Cerebral cortex (tissue), 2 donors: ENCODE measurements around the genes ATP1A2 and SLAMF1.

DNA sequence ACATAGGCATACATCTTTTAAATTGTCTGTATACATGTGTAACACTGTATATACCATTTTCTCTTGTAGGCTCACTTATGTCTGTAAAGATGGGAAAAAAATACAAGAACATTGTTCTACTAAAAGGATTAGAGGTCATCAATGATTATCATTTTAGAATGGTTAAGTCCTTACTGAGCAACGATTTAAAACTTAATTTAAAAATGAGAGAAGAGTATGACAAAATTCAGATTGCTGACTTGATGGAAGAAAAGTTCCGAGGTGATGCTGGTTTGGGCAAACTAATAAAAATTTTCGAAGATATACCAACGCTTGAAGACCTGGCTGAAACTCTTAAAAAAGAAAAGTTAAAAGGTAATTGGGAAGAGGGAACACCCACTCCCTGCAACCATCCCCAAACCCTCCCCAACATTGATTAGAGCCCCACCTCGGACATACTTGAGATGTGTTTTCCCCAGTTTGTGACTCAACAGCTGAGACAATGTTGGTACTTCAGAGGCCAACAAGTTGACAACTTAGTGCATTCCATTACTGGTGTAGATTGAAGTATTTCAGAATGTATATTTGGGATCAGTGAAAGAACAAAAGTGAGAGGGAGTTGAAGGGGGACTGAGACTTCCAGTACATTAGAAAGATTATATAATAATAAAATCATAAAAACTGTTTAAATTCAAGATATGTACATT, 5.0 kb downstream of the IFI16 start:
- PRO-cap, 2 experiments = no peak in any of the 2 experiments

GRCh38 chr1:159067801-159068734, 8.5 kb downstream of the AIM2 start:
- PRO-cap, 2 experiments = no peak in any of the 2 experiments

DNA sequence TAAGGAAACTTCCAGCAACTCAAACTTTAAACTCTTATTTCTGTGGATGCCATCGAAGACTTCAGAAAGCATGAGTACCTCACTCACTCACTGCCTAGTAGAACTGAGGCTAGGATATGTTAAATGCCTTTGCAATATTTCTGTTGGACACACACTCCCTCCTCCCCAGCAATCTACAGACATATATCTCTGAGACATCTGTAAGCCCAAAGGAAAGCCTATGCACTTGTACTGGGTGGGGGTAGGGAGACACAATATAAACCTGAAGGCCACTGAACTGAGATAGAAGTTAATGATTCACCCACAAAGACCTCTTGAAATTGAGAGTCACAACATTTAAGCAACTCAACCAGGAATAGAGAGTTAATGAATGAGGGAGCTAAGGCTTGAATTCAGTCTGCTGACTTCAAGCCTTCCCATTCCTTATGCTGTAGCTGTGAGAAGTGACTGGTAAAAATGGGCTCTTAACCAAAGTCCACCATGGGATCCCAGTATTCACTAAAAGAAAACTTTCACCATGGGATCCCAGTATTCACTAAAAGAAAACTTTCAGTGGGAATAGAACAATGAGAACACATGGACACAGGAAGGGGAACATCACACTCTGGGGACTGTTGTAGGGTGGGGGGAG, 5.0 kb downstream of the OR10J1 start:
- PRO-cap, 2 experiments = no peak in any of the 2 experiments

- PRO-cap, 2 experiments = no peak in any of the 2 experiments
Observed at GRCh38 chr1:159509591-159510227, 26.1 kb downstream of the OR10J5 start.

DNA sequence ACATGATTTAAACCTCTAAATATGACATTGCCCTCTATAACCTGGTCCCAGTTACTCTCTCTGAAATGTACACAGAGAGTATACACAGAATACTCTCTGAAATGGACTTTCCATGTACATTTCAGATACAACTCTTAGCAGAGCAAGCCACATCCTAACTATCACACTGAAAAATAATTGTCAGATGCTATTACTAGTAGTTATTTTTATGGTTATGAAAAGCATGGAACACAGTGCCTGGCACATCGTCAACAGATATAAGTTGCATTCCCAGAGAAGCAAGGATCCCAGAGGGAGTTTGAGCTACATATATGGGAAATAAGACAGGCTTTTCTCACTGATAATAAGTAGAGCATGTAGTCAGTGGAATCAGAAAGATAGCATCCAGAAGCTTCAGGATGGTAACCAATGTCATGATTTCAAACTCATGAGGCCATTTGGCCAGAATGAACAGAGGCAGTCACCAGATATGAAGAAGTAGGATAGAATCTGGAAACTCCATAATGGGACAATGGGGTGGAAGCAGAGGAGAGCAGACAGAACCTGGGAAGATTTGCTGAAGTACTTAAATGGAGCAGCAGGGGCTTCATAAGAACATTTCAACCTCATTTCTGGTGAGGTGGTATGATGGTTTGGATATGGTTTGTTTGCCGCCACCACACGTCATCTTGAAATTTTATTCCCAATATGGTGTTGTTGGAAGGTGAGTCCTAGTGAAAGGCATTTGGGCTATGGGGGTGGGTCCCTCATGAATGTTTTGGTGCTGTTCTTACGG, 2.0 kb downstream of the APCS start:
- PRO-cap, 2 experiments = no peak in any of the 2 experiments

GRCh38 chr1:159594534-159595346, 7.1 kb downstream of the APCS start:
- PRO-cap, 2 experiments = no peak in any of the 2 experiments

DNA sequence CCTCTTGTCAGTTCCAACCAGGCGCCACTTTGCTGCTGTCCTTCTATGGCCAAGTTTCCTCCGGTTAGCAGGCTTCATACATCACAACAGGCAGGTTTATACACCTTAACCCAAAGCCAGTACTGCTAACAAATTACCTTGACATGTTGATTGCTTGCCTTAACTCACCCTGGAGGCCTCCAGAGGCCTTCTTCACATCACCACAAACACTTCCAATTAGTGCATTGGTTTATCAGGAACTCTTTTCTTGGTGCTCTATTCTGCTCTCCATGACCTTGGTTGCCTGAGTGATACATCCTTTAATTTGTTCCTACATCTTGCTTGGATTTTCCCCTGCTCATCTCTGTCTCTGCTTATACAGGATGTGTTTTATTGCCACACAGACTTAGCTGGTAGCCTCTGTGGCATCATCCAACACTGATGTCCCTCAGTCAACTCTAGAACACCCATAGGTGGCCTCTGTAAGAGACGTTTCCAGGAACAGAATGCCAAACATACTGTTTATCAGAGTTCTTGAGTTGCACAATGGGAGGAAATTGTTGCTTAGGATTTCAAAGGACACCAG, 28.9 kb upstream of the DUSP23 start:
- PRO-cap, 2 experiments = no peak in any of the 2 experiments

GRCh38 chr1:159752334-159752613, 28.5 kb upstream of the DUSP23 start:
- PRO-cap, 2 experiments = no peak in any of the 2 experiments

DNA sequence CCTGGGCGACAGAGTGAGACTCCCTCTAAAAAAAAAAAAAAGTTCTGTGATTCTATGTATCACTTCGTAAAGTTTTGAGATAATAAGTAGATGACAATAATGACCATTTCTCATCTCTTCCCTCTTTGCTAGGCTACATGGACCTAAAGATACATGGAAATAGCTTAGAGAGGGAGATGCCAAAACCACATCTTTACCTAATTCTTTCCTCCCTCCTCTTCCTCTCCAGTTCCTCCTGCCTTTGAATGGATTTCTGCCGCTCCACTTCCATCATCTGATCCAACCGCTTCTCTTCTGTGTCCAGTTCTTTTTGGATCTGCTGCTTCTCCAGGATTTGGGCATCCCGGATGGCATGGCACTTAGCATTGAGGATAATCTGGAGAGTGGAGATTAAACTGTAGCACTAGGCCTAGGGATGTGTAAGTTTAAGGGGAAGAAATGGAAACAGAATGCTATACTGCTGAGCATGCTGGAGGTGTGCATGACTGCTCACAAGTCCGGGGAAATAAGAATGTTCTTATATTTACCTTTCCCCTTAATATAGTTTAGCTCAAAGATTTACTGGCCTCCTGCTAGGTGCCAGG, 13.6 kb downstream of the CFAP45 start:
- PRO-cap, 2 experiments = no peak in any of the 2 experiments

GRCh38 chr1:159899824-159899955, 275 bp downstream of the CFAP45 start:
- PRO-cap, 2 experiments = no peak in any of the 2 experiments

DNA sequence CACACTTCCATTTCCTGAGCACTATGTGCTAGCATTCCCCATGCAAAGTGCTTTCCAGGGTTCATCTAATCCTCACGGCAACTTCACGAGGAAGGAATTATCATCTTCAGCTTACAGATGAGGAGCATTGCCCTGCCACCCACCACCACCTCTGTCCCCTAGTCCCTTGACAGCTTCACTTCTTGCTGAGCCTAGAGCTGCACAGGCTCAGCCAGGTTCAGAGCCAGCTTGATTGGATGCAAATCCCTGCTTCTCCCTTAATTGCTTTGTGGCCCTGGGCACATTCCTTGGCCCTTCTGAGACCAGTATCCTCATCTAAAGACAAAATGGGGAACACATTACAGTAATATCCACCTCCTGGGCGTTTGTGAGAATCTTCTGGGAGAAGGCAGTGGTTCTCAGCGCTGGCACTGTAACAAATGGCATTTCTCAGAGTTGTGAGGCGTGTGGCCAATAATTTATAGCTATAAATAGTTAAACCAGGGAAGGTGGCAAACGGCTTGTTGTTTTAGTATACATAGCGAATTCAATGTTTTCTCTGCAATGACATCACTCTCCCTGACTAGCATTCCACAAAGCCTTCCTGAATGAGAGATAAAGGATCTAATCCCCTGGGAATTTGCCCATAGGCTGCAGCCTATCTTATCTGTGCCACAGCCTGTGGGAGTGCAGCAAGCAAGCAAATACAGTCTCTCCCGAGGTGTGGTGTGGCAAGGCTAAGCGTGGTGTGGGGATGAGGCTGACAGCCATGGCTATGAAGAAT, 9.3 kb downstream of the TAGLN2 start:
- PRO-cap, 2 experiments = no peak in any of the 2 experiments

GRCh38 chr1:159934438-159934948, 9.2 kb upstream of the TAGLN2 start:
- PRO-cap, 2 experiments = no peak in any of the 2 experiments

DNA sequence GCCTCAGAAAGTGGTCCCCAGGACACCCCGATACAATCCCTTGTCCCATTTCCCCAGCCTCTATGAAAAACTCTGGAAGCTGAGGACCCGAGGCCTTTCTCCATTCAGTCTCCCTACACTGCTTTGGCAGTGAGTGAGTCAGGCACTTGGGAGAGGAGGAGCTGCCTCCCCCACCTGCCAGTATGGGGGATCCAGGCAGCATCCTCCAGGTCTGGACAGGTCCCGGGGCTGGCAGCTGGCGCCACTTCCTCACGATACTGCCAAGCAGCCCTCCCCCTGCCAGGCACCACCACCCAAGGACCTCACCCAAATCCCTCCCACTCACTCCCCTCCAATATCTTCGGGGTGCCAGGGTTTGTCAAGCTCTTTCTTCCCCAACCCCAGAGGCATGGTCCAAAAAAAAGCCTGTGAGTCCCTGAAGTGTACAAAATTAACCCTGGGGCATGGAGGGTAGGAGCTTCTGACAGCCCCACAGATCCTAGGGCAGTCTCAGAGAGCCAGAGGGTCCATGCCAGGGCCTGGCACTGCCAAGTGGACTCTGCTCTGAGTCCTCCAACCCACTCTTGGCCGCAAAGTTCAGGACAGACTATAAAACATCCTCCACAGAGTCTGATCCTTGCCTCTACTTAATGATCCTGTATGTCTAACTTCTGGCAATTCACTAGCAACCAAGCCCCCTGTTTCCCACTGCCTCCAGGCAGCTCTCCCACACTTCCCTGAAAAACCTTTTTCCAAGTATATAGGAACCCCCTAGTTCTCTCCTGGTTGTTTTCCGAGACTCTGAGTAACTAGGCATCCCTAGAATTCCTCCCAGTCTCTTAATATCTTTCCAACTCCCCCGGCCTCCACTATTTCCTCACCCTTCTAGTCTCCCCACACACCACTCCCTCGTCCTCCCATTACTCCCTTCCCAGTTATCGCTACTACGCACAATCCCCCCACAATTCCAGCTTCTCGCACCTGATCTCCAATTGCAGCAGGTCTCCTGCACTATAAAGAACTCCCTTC, 931 bp downstream of the IGSF9 start:
- PRO-cap, 2 experiments = no peak in any of the 2 experiments

GRCh38 chr1:160115468-160115967, at the start of gene ATP1A2:
TSS of gene ATP1A2 (plus strand) at chr1:160115759.
- PRO-cap, 2 experiments = peak in 1 of 2 experiments; most common plus-strand start chr1:160115759 (in 1); most common minus-strand start chr1:160115553 (in 1)

- PRO-cap, 2 experiments = no peak in any of the 2 experiments
Observed at GRCh38 chr1:160142612-160143115, 8.7 kb upstream of the ATP1A4 start.

- PRO-cap, 2 experiments = no peak in any of the 2 experiments
Observed at GRCh38 chr1:160459998-160460645, 59.8 kb downstream of the VANGL2 start.

- PRO-cap, 2 experiments = no peak in any of the 2 experiments
Observed at GRCh38 chr1:160519723-160520443, 3.2 kb downstream of the SLAMF6 start.

DNA sequence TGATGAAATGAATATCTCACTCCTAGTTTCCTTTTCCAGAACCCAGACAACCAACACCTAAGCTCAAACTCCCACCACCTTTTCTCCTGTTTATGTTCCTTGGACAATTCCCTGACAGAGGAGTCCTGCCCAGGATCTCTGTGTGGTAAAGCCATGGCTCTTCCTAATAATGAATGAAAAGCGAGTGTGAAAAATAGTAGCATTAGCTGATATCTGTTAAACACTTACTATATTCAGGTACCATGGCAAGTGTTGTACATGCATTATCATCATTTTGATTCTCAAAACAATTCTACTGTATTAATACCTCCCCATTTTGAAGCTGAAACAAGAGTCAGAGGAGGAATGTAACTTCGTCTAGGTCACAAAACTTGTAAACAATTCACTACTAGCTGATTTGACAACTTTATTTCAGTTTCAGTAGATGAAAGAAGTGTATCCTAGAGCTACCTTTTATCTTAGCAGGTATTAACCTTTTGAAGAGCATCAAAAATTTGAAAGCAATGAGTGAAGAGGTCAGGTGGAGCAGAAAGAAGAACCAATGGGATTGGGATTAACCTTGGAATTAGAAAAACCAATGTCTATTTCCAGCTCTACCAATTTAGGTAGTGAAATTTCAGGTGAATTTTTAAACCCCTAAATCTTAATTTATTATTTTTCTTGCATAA, 1.7 kb downstream of the CD84 start:
- PRO-cap, 2 experiments = no peak in any of the 2 experiments

- PRO-cap, 2 experiments = peak in 1 of 2 experiments; most common minus-strand start chr1:160647253 (in 1)
Observed at GRCh38 chr1:160646858-160647634, at the start of gene SLAMF1. TSS of gene SLAMF1 (minus strand) at chr1:160647044.

DNA sequence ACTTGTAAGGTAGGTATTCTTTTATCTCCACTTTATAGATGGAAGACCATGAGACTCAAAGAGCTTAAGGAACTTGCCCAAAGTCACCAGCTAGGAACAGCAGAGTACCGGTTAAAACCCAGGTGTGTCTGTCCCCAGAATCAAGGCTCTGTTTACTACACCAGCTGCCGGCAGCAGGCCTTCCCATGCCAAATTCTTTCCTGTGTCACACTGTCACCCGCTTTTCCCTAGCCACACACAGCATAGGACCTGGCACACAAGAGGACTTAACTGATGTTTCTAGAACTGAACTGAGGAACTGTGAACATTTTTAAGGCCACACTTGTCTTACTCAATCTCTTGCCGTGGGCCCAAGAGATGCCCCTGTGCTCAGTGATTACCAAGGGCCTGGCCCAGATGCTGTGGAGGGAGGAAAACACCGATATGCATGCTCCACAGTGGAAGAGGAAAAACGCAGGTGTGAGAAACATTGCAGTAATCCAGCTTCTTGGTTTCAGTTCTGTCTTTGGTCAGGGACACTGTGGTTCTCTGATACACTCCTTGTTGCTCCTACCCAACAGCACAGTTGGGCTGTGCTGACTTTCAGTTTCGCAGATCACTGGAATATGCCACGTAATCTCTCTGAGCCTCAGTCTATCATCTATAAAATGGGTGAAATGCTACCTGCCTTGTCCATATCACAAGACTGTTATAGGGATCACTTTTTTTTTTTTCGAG, 13.9 kb upstream of the LY9 start:
- PRO-cap, 2 experiments = no peak in any of the 2 experiments